SK-N-DZ (cell line): ENCODE data around the gene NAV3.

DNA sequence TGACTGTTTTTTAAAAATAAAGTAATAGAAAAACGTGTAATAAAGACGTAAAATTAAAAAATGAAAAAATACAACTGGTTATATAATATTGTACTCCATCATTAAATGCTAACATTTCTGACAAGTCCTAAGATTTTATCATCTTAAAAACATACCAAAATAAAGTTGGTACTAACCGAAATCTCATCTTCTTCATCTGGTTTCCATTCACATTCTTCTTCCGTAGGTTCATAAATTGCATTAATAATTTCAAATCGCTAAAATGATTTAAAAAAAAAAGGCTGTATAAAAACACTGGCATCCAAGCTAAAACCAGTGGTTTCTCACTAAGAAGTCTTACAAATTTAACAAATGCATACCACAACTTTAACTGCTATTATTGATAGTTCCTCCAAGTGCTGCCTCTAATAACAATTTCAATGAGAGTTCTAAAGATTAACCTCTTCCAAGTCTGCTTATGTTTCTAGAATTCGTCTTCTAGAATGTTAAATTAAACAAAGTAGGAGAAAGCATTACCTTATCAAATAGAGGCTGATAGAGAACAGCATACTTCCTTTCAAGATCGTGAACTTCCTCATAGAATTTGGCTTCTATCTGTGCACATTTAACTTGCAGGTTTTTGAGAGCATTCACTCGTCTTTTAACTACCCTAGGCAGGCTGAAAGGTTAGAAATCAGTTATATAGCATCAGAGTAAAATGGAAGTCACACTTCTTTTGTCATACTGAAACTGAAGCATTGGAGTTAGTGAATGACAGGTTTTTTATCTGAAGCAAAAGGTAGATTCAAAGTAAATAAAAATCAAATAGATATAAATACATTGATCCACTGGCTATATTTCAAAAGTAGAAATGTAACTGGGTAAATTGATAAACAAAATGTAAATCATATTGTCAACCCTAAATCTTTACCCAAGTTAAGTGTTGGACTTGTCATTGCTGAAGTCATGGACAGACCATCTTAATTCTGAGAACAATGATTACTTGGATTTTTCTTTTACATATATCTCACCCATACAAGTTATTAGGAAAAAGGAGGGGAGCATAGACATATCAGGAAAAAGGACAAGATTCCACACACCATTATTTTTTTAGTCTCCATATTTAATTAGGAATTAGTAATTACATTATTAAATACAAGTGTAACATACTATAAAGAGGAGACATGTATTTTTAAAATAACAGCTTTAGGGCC lies 24.5 kb downstream of the NAP1L1 start:
RAMPAGE:
- cytosol, long total RNA: no peak
- nucleus, long total RNA: no peak

DNA sequence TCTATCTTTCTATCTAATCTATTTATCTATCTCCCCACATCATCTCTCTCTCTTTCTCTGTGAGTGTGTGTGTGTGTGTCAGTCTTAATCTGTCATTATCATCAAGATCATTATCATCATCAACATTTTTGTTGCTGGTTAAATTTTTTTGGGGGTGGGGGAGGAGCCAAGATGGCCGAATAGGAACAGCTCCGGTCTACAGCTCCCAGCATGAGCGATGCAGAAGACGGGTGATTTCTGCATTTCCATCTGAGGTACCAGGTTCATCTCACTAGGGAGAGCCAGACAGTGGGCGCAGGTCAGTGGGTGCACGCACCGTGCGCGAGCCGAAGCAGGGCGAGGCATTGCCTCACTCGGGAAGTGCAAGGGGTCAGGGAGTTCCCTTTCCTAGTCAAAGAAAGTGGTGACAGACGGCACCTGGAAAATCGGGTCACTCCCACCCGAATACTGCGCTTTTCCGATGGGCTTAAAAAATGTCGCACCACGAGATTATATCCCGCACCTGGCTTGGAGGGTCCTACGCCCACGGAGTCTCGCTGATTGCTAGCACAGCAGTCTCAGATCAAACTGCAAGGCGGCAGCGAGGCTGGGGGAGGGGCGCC lies 28.6 kb downstream of the BBS10 start:
RAMPAGE:
- cytosol, long total RNA: no peak
- nucleus, long total RNA: no peak

DNA sequence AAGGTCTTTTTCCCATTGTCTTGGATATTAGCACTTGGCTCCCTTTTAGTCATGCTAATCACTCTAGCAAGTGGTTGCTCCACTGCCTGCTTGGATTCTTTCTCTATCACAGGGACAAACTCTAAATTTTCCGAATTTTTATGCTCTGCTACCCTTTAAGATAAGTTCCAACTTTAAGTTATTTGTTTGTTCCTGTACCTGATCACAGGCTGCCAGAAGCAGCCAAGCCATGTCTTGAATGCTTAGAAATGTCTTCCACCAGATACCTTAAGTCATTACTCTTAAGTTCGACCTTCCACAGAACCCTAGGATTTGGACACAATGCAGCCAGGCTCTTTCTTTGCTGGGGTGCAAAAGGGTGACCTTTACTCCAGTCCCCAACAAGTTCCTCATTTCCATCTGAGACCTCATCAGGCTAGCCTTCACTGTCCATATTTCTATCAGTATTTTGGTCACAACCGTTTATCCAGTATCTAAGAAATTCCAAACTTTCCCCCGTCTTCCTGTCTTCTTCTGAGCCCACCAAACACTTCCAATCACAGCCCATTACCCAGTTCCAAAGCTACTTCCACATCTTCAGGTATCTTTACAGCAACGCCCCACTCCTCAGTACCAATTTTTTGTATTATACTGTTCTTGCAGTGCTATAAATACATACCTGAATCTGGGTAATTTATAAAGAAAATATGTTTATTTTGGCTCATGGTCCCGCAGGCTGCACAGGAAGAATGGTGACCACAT lies 40.5 kb downstream of the OSBPL8 start:
RAMPAGE:
- cytosol, long total RNA: no peak
- nucleus, long total RNA: no peak

DNA sequence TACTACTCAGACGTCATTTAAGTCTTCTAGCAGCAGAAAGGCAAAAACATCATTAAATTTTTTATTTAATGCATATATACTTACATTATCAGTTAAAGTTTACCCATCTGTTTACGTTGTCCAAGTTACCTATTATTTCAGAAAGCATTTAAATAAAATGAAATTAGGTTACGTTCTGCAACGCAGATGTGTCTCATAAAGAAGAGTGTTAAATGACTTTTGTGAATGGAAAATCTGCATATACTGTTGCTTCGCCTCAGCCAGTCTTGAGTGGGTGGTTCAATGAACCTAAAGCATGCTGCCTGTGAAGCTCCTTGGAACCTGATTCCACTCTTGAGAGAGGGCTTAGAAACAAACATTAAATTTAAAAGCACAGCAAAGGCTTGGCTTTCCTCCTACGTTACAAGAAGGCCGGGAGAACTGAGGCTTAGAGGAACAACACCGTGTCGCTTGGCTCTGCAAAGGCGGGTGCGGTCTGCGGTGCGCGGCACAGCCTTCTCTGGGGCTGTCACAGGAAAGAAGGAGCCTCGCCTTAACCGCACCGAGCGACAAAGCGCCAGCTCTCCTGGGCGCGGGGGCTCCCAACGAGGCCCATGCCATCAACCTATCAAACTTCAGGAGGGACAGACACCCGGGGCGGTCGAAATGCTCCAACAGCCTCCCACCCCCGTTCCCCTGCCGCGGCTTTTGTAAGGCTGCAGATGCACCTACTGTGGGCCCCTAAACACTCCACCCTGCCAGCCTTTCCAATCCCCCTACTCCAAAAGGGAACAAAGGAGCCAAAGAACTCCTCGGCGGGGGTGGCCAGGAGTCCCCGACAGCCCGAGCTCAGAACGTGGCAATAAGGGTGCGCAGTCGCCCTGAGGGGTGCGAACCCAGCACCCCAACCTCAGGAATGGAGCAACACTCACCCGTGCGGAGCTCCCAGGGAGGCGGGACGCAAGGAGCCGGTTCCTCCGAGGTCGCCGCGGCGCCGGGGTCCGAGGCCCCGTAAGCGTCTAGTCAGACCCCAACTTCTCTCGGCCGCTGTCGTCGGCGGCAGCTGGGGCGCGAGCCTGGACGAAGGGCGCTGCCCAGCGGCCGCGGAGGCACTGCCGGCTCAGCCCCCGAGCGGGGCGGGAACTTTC lies 722 bp downstream of the OSBPL8 start:
RAMPAGE:
- cytosol, long total RNA: no peak
- nucleus, long total RNA: no peak

RAMPAGE:
- cytosol, long total RNA: no peak
- nucleus, long total RNA: no peak
Observed at GRCh38 chr12:76877431-76877733, 1.4 kb downstream of the CSRP2 start.

DNA sequence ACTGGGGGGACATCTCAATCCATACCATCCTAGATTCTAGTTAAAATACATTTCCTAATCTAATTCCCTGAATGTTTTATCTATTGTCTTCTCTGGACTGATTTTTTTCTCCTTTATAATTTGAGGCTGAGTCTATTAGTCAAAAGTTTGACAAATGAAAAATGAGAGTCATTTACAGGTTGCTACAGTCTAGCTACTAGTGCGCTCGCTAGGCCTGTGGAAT lies 14.6 kb downstream of the E2F7 start:
RAMPAGE:
- cytosol, long total RNA: no peak
- nucleus, long total RNA: no peak

DNA sequence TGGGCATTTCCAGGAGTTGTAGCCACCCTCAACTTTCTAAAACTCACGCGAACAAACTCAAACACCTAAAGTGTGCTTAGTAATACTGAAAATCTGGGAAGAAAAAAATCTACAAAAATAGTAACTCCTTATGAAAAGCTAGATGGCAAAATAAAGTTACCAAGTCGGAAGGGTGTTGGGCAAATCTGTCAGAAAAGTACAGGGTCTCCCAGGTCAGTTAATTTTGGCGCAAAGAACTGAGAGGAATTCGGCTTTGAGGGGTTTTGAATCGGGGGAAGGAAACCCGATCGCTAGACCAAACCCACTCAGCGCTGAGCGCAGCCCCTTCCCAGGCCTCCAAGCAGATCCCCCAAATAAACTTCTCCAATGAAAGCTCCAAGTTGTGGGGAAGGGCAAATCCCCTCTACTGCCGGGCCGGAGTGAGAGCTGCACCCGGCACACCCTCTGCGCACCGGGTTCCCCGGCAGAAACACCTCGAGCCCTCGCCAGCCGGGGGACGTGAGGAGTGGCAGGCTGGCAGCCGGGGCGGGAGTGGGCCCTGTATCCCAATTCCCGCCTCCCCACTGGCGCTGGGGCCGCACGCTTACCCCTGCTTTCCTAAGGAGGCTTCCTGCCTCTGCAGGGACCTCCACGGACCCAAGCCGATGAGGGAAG lies 484 bp downstream of the E2F7 start:
RAMPAGE:
- cytosol, long total RNA: no peak
- nucleus, long total RNA: no peak

GRCh38 chr12:77122255-77122817 lies 57.0 kb upstream of the E2F7 start:
RAMPAGE:
- cytosol, long total RNA: no peak
- nucleus, long total RNA: no peak

DNA sequence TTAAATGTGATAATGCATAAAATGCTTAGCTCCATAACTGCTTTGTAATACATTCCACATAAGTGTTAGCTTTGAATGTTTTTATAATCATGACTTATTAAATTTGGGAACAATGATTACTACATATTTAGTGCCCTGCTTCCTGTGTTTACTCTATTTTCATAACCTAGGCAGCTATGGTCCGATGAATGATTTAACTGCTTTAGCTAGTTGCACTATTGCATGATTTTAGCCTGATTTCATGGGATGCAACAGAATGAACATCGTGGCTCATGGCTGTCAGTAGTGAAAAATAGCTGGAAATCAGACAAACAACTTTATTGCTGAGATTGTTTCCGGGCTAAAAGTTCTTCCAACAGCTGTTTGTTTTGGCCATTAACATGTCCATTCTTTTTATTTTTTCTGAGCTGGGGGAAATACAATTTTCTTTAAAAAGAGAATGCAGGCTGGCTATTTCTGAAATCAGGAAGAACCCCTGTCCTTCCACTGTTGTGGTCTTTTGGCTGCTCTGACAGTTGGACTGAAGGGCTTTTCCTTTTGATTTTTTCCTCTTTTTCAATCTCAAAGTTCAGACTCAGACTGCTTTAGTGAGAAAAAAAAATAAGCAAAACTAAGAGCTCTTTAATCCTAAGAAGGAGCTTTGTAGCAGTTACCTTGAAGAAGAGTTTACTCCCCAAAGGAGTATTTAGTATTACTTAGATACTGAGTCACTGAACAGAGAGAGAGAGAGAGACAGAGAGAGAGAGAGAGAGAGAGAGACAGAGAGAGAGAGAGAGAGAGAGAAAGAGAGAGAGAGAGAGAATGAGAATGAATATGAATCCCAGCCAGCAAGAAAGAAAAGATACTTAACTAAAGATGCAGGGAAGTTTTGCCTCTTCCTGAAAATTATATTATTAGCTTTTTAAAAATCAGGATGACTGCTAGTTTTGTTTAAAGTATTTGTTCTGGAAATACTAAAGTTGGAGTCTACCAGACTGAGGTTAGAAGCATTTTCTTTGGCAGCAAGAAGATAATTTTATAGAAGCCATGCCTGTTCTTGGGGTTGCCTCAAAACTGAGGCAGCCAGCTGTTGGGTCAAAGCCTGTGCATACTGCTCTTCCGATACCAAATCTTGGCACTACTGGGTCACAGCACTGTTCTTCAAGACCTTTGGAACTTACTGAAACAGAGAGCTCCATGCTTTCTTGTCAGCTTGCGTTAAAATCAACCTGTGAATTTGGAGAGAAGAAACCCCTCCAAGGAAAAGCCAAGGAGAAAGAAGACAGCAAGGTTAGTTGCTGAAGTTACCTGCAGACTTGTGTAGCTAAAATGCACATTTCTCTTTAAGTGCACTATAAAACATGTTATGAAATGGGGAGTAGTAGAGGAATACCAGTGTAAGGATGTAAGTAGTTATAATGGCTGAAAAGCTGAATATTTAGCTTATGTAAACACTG lies at the start of gene NAV3:
Gene NAV3 (plus strand): TSS at position 459 of the 1,436 bp plus-strand sequence.
RAMPAGE:
- cytosol, long total RNA: no peak
- nucleus, long total RNA: no peak

GRCh38 chr12:77939905-77940456 lies 109.3 kb downstream of the NAV3 start:
RAMPAGE:
- cytosol, long total RNA: no peak
- nucleus, long total RNA: no peak

RAMPAGE:
- cytosol, long total RNA: no peak
- nucleus, long total RNA: no peak
Observed at GRCh38 chr12:79416016-79416384, 274.8 kb downstream of the PAWR start.

RAMPAGE:
- cytosol, long total RNA: no peak
- nucleus, long total RNA: no peak
Observed at GRCh38 chr12:79426135-79426416, 264.7 kb downstream of the PAWR start.

GRCh38 chr12:79547347-79548406 lies 143.1 kb downstream of the PAWR start:
RAMPAGE:
- cytosol, long total RNA: no peak
- nucleus, long total RNA: no peak

GRCh38 chr12:79552940-79553547 lies 137.7 kb downstream of the PAWR start:
RAMPAGE:
- cytosol, long total RNA: no peak
- nucleus, long total RNA: no peak

DNA sequence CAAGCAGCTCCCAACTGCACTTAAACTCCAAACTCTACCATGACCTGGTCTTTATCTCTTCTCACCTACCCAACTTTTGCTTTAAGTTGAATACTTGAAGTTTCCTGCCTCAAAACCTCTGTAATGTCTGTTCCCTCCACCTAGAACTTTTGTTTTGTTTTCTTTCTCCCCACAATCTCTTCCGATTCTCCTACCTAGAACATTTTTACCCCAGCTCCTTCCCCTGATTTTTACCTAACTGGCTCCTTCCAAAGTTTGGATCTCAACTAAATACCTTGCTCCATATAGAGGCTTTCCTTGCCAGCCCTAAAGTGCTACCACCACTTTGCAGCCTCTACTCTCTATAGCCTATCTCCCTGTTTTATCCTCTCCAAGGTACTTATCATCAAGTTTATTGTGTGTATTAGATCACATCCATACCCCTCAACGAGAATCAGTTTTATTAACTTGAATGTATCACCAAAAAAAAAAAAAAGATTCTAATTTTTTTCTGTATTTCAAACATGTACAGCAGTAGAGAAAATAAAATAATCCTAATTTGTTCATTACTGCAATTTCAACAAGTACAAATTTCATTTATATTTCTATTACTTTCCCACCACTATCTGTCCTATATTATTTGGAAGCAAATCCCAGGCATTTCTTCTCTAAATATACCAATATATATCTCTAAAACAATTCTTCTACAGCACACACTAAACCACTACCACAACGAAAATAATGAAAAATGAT lies 18.3 kb downstream of the PAWR start:
RAMPAGE:
- cytosol, long total RNA: no peak
- nucleus, long total RNA: no peak

GRCh38 chr12:79691751-79692347 lies 1.1 kb upstream of the PAWR start:
RAMPAGE:
- cytosol, long total RNA: no peak
- nucleus, long total RNA: no peak

RAMPAGE:
- cytosol, long total RNA: no peak
- nucleus, long total RNA: no peak
Observed at GRCh38 chr12:80130189-80130728, 30.9 kb downstream of the OTOGL start.

DNA sequence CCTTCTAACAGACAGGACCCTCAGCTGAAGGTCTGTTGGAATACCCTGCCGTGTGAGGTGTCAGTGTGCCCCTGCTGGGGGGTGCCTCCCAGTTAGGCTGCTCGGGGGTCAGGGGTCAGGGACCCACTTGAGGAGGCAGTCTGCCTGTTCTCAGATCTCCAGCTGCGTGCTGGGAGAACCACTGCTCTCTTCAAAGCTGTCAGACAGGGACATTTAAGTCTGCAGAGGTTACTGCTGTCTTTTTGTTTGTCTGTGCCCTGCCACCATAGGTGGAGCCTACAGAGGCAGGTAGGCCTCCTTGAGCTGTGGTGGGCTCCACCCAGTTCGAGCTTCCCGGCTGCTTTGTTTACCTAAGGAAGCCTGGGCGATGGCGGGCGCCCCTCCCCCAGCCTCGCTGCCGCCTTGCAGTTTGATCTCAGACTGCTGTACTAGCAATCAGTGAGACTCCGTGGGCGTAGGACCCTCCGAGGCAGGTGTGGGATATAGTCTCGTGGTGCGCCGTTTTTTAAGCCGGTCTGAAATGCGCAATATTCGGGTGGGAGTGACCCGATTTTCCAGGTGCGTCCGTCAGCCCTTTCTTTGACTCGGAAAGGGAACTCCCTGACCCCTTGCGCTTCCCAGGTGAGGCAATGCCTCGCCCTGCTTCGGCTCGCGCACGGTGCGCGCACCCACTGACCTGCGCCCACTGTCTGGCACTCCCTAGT lies 150.2 kb downstream of the OTOGL start:
RAMPAGE:
- cytosol, long total RNA: no peak
- nucleus, long total RNA: no peak

RAMPAGE:
- cytosol, long total RNA: no peak
- nucleus, long total RNA: no peak
Observed at GRCh38 chr12:80250078-80250487, 150.7 kb downstream of the OTOGL start.

DNA sequence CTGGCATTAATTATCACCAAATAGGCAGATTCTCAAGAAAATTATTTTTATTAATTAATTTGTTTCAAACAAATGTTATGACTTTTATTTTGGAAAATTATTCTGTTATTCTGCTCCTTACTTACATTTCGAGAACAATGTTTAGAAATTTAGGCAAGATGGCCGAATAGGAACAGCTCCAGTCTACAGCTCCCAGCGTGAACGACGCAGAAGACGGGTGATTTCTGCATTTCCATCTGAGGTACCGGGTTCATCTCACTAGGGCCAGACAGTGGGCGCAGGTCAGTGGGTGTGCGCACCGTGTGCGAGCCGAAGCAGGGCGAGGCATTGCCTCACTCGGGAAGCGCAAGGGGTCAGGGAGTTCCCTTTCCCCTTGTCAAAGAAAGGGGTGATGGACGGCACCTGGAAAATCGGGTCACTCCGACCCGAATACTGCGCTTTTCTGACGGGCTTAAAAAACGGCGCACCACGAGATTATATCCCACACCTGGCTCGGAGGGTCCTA lies 33.4 kb downstream of the PTPRQ start:
RAMPAGE:
- cytosol, long total RNA: no peak
- nucleus, long total RNA: no peak